Choroid plexus epithelial cell (primary cell): ENCODE data around the genes PDIA3, FRMD5, EIF3J, SPG11 and B2M.

- RRBS, result no CpG with 5 or more reads among the region's 8 CpGs
Measured at GRCh38 chr15:42582617-42583507, 7.5 kb downstream of the STARD9 start.

DNA sequence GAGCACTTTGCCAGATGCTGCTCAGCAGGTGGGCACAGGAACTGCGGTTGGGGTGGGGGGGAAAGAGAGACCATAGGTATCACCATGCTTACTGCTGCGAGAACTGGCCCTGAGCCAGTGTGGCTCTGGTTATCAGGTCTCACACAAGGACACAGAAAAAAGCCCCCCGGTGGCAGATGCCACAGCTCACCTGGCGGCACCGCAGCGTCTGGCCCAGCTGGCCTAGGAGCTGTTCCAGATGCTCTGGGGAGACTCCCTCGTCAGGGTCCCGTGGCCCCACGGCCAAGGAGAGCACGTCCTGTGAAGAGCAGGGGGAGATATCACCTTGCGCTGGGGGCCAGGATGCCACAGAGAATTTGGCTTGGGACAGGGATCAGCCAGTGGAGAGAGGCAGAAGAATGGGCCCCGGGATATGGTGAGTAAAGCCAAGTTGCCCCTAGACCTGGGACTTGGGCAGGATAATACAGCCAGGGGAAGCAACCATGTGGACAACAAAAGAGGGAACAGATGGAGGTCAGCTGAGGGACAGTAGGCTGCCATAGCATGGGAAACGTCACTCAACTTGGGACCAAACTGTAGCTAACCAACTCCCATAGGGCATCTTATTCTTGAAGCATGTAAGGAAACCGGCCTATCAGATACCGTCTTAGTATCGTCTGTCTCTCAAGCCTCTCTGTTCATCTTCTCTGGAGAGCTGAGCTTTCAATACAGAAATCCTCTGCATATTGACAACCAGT is 10.6 kb downstream of the CDAN1 start:
- RRBS, result no CpG with 5 or more reads among the region's 16 CpGs

- RRBS, result 92% methylated on average over 8 of the region's 23 CpGs
Measured at GRCh38 chr15:42730251-42731031, 6.5 kb downstream of the CDAN1 start.

DNA sequence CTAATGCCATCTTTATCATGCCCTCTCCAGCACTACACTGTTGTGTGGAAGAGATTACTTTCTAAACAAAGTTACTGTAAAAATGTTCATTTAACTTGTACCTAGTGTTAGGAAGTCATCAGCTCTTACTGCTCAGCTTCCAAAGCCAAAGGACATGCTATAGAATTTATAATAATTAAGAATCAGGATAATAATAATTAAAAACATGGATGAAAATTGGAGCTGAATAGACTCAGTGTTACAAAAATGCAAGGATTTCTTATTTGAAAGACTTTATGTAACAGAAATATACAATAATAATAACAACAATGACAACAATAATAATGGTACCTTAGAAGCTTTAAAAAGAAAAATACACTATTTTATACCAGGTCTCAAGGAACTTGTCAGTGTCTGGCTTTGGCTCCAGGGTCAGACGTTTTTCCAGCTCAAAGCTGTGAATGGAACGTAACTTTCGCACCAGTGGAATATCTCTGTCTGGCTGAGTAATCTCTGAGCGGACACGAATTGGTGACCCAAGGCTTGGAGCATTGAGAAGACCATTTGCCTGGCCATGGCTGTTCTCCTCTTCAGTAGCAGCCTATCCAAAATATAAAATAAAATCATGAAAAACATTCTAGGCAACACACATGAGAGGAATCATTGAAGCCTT is 39.9 kb upstream of the CDAN1 start:
- RRBS, result no CpG with 5 or more reads among the region's 5 CpGs

DNA sequence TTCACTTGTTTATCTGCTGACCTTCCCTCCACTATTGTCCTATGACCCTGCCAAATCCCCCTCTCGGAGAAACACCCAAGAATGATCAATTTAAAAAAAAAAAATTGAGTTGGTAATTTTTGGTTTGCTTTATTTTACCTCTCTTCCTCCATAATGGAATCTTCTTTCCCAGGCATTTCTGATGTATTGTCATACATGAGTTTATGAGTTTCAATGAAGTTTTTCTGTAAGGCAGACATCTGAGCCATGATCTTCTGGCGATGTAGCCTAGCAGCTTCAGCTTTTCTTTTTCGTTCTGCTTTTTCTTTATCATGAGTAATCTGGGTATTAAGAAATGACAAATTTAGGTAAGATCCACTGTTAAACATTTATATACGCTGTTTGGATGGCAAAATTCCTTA is 90.3 kb downstream of the UBR1 start:
- RRBS, result no CpG with 5 or more reads among the region's 4 CpGs

DNA sequence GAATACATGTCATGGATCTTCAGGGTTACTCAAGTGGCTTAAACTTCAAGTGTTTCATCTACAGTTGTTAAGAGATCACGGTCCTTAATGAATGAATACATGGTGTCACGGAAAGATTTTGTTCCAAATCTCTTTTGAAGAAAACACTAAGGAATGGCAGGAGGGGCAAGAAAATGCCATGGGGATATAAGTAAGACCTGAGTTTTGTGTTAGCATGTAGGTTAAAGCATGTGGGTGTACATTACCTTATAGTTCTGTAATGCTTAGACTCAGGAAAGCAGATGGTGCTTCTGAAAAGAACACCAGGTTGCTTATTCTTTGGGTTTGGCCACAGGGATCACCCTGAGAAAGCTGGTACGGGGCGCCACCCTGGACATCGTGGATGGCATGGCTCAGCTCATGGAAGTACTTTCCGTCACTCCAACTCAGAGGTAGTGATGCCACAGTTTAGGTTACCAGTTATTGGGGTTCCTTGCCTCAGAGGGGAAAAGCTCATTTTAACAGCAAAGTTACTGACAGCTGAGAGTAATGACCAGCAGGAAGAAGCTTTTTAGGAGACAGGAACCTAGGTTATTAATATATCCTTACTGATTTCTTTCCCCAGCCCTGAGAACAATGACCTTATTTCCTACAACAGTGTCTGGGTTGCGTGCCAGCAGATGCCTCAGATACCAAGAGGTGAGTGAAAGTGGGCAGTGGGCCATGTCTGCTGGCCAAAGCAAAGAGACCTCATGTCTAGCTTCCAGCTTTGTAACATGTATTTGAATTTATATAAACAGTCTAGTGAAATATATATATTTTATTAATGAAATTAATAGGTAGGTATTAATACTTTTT is 4.7 kb downstream of the CCNDBP1 start:
- RRBS, result no CpG with 5 or more reads among the region's 7 CpGs

- RRBS, result no CpG with 5 or more reads among the region's 8 CpGs
Measured at GRCh38 chr15:43191210-43191939, 6.2 kb downstream of the CCNDBP1 start.

DNA sequence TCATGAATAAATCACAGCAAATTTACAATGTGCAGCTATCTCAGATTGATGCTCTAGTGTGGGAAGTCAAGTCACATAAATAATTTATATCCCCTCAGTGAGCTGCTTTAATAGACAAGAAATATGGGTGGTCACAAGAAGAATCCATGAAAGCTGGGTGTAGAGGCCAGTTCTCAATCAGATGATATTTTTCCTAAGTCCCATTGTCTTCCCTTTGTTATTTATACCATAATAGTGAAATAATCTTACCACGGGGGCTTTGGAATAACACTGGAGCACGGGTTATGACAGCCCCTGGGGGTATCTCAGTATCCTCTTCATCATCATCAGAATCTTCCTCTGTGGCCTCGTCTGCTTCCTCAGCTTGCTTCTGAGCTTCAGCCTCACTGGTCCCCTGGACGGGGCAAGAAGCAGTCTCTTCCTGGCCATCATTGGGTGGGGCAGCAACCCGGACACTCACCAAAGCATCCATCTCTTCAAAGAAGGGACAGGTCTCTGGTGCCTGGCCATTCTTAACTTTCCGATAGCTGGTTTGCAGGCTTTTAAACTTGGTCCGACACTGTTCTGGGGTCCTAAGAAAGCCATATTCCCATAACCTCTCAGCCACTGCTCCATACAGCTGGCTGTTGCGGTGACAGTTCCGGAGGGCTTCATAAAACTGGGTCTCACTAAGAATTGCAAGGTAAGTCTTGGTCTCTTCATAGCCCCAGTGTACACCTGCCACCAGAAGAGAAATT is 7.0 kb downstream of the ZSCAN29 start:
- RRBS, result no CpG with 5 or more reads among the region's 9 CpGs

DNA sequence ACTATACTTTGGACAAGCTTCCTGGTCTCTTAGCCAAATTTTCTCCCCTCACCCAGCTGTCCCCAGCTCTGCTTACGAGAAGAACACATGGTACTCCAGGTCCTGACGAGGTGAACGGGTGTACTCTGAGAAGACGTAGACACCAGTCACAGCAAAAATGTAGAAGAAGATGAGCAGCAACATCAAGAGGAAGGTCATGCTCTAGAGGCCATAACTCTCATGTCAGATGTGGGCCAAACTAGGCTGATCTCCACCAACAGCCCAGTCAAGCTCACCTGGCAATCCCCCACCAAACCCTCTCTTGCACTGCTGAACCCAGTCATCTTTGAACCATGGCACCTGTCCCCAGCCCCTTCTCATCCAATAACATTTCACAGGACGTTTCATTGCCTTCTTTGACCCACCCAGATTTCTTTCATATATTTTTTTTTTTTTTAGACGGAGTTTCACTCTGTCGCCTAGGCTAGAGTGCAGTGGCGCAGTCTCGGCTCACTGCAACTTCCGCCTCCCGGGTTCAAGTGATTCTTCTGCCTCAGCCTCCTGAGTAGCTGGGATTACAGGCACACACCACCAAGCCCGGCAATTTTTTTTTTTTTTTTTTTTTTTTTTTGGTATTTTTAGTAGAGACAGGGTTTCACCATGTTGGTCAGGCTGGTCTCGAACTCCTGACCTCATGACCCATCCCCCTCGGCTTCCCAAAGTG is 9.7 kb downstream of the CATSPER2 start:
- RRBS, result no CpG with 5 or more reads among the region's 14 CpGs

GRCh38 chr15:43745997-43746957 is at the start of gene PDIA3:
Gene PDIA3 (plus strand): TSS chr15:43746438.
- RRBS, result 1% methylated on average over 16 of the region's 104 CpGs

DNA sequence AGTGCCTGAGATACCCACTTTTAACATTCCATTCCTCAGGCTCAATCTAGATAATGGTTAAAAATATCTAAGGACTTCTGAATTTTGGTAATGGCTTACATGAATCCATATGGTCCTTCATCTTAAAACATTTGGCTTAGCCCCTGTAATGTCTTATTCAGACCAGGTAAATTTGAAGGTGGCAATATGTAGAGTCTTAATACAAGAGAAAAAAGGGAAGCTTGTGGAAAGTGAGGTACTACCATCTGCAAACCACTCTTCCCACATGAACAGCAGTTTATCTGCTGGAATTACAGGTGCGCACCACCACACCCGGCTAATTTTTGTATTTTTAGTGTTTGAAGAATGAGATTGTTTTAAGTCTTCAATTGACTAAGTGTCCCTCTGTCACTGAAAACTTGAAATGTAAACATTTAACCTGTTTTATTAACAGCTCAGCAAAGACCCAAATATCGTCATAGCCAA is 6.9 kb downstream of the ELL3 start:
- RRBS, result no CpG with 5 or more reads among the region's 3 CpGs

DNA sequence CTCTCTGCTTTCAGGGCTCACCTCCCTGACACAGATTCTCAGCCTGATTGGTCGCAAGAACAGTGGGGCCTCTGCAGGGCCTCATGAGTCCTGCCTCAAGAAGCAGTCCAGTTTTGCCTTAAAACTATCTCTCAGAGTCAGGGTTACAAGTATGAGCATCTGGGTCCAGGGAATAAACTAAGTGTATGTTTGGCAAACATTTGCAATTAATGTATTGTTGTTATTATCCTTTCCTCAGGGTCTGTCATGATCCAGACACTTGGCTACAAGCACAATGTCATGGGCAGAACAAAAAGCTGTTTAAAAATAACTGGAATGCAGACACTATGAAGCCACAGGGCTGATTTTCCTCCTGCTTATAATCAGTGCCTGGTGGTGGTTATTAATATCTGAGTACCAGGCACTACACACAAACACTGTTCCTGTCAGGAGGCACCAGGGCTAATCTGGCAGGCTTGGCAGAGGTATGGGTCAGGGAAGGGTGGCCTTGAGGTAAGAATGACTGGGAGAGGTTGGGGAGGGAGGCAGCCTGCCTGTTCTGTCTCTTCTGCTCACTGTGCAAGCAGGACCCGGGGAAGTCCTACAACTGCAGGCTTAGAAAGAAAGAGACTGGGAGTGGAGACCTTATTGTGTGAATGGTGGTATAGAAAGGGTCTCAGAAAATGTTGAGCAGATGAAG is 67.1 kb downstream of the WDR76 start:
- RRBS, result no CpG with 5 or more reads among the region's 2 CpGs

DNA sequence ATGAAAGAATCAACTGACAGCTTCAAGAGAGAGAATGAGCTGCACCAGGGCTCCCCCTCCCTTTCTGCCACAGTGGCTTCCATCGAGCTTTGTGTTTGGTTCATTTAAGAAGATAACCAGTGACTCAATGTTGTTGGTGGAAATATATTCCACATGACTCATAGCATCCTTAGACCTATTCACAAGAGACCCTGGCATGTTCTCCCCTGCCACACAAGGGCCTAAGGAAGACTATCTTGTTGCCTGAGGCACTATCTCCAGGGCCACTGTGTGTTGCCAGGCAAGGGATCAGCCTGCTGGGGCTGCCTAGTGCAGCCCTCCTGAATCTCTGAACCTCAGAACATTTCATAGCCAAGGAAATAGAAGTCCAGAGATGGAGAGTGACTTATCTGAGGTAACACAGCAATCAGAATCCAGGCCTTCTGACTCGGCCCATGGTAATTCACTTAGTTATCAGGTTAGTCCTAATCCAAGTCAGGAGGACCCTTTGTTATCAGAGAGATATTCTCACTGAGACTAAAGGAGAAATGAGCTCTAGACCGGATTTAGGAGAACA is 86.7 kb downstream of the WDR76 start:
- RRBS, result no CpG with 5 or more reads among the region's 3 CpGs

DNA sequence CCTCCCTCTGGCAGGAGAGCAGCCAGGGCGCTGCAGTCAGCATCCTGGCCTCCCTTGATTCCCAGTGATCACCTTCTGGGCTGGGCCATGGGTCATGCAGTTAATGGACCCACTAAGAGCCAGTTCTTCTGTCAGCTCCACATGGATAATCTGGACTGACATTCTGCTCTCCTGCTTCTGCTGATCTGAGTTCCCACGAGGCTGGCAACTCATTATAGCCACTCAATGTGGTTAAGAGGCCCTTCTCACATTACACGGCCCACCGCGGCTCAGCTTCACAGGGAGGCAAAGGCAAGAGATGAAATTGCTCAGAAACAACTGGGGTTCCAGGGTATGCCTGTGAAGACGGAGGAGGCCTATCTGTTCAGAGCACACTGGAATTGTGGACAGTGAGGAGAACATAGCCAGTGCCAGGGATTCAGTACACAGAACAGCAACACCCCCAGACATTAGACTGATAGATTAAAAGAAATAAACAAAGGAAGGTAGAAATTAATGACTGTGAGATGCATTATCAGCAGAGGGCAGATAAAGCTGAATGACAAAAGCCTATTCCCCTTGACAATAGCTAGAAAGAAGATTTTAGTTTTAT is 94.1 kb downstream of the WDR76 start:
- RRBS, result no CpG with 5 or more reads among the region's 6 CpGs

DNA sequence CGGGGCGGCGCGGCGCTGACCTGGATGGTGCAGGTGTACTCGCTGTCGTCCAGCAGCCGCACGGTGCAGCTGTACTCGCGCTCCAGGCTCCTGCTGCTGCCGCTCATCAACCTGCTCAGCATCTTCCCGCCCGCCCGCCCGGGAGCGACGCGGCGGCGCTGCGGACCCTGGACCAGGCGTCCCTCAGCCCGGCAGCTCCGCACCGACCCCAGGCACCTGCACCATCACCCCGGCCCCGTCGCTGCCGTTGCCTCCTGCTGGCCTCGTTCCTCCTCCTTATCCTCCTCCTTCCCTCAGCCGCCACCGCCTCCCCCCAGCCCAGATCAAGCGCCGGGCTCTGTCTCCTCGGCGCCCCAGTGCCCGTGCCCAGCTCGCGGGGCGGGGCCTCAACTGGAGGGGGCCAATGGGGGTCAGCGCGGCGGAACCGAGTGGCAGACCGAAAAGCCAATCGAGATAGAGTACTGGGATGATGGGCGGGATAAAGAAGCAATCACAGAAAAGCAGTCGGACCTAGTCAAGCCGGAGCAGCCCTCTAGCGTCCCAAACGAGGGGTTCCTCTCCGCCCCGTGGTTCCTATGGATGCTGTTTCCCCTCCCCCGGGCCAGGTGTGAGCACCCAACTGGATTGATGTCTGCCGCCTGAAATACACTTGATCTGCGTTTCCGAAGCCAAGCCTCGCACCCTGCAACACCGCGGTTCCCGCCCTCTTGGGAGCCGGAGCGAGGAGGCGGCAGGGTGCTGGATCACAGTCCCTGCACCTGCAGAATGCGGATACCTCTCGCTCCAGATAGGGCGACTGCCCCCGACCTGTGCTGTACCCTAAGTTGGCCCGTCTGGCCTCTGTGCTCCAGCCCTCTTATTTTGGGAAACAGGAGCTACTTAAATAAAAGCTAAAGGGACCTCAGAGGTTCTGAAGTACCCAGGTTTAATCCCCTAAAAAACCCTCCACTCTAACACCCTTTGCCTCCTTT is at the start of gene FRMD5:
TSS of gene FRMD5 (minus strand) at position 339 of the 971 bp plus-strand sequence.
- RRBS, result 2% methylated on average over 25 of the region's 70 CpGs

GRCh38 chr15:44324722-44324970 is 36.1 kb downstream of the GOLM2 start:
- RRBS, result no CpG with 5 or more reads among the region's 4 CpGs

DNA sequence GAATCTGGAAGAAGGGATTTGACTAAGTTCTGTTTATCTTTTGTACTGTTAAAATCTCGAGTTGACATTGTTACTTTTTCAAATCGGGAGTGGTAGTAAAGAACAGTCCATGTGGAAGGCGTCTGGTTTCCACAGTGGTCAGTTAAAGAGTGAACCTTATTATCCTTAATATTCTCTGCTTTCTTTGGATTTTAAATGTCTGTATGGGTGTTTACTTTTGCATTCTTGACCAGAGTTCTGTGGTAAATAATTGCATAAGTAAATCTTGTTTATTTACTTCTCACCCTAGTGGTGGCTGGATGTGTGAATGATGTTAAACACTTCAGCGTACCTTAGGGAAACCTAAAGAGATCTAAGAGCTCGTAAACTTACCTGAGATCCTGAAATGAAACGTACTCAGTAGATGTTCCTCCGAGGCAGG is 808 bp downstream of the CTDSPL2 start:
- RRBS, result no CpG with 5 or more reads among the region's 7 CpGs

DNA sequence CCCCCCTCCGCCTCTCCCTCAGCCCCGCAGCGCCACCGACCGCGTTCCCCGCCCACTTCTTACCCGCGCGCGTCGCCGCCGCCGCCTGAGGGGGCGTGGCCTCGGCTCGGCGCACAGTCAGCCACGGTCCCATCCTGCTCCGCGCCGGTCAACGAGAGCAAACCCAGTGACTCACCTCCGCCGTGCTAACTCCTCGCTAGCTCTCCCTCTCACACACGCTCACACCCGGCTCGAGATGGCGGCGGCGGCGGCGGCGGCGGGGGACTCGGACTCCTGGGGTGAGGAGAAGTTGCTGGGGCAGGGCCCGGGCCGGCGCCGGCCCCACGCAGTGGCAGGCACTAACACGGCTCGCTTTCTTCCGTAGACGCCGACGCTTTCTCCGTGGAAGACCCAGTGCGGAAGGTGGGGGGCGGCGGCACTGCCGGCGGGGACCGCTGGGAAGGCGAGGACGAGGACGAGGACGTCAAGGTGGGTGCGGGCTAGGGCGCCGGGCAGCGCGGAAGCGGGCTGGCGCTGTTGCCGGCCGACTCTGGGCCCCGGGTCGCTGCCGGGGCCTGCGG is at the start of gene EIF3J:
TSS of gene EIF3J (plus strand) at position 188 of the 560 bp plus-strand sequence.
- RRBS, result 1% methylated on average over 34 of the region's 73 CpGs

DNA sequence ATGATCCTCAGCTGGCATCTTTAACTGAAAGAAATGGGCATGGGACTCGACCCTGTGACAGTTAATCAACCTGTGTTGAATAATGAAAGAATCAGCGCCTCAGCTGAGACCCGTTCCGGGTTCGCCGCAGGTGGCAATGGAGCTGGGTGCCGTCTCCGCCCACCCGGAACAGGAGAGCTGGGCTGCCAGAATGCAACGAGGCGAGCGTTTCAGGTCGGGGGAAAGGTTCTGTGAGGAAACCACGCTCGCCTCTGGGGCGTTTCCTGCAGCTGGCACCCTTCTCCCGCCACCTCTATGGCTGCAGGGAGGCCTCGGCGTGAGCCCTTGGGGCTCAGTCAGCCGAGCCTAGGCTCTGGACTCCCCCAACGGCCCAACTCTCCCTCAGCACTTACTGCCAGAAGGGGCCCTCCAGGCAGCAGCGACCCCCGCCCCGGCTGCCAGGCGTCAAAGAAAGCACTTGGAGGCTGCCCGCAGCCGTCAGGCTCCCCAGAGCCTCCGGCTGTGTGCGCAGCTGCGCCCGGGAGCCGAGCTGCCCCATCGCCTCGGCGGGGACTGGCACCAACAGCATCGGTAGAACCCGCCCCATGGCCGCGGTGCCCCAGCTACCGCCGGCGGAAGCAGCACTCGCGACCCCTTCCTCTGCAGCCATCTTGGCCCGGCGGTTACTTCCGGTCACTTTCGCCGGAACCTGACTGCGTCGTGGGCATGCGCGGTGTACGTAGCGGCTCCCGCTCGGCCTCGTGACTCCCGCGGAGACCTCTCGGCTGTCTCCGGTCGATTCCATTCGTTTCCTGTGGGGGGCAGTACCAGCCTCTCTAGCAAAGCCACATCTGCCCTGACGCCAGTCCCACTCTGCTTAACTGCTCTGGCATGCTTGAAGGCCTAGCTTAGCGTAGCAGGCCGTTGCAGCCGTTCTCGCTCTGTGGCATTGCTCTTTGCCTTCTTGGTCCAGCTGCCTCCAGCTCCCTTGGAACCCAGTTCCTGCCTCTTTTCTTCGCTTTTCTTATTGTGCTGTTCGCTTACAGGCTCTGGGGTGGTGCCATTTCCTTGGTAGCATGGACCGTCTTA is at the start of gene SPG11:
TSS of gene SPG11 (minus strand) at position 664 of the 1,068 bp plus-strand sequence.
- RRBS, result 1% methylated on average over 35 of the region's 72 CpGs

DNA sequence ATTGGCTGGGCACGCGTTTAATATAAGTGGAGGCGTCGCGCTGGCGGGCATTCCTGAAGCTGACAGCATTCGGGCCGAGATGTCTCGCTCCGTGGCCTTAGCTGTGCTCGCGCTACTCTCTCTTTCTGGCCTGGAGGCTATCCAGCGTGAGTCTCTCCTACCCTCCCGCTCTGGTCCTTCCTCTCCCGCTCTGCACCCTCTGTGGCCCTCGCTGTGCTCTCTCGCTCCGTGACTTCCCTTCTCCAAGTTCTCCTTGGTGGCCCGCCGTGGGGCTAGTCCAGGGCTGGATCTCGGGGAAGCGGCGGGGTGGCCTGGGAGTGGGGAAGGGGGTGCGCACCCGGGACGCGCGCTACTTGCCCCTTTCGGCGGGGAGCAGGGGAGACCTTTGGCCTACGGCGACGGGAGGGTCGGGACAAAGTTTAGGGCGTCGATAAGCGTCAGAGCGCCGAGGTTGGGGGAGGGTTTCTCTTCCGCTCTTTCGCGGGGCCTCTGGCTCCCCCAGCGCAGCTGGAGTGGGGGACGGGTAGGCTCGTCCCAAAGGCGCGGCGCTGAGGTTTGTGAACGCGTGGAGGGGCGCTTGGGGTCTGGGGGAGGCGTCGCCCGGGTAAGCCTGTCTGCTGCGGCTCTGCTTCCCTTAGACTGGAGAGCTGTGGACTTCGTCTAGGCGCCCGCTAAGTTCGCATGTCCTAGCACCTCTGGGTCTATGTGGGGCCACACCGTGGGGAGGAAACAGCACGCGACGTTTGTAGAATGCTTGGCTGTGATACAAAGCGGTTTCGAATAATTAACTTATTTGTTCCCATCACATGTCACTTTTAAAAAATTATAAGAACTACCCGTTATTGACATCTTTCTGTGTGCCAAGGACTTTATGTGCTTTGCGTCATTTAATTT is at the start of gene B2M:
TSS of gene B2M (plus strand) at position 50 of the 894 bp plus-strand sequence.
- RRBS, result no CpG with 5 or more reads among the region's 67 CpGs